ReNcell CX (cell line): ENCODE results near the genes VPS4A, CYB5B and DDX19B.

DNA sequence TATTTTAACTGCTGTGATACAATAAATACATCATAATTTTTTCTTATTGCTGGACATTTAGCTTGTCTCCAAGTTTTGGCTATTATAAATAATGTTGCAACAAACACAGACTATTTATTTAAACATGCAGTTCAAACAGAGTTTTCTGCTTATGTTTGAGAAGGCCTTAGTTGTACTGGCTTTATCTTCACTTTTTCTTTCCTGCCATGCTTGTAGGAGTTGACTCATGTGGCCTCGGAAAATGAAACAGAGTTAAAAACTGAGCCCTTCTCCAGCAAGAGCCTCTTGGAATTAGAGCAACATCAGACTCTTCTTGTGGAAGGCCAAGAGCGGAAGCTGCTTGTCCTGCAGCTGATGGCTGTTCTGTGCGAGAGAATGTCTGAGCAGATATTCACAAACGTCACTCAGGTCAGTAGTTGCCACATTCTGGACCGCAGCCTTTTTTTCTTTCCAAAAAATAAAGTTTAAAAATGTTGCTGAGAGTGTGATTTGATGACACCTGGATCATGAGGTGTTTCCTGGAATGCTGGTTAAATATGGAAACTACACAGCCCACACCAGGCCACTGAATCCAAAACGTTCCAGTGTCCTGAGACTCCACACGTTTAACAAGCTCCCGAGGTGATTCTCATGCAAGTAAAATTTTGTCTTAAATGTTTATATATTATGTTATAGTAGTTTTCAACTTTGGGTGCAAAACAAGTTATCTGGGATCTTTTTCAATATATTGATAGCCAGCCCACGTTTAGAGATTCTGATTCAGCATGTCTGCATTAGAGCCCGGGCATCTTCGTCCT lies 65.9 kb downstream of the TANGO6 start:
- PRO-cap = no peak

DNA sequence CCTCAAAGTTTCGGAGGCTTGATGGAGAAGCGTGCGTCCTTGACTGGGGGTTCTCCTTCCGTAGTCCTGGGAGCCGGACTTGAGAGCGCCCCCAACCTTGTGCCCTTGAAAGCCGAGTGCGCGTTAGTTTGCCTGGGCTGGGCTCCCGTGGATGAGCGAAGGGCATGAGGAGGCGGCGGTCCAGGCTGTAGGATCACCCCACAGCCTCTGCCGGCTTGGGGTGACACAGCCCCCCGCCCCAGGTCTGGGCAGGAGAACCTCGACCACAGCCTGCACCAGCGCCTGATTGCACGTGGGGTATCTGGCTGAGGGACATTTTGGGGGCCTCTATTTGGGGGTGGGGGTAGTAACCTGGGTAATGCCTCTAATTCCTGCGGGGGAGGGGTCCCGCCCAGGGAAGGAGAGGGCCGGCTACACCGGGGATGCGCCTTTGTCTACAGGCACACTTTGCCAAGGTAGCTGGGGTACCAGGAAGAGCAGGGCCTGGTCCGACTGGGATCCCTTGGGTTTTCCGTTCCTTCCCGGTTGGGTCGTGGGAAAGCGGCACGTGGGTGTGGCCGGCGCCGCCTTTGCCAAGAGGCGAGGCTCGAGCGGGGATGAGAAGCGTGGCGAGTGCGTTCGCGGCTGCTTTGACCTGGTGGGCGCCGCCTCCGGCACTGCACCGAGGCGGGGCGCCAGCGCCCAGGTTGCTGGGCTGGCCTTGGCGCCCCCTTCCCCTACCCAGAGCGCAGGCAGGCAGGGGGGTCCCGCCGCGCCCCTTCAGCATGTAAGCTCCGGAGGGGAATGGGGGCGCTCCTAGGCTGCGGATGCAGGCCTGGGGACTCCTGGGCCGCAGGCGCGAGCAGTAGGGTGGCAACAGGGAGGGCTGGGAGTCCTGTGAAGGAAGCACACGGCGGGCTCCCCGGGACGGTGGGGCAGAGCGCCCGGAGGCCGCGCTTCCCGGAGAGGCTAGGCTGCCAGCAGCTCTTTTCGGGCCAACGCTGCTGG lies 1.8 kb downstream of the HAS3 start:
- PRO-cap = bidirectional peak, plus-strand start at position 153 of the sequence, minus-strand start at position 114 of the sequence

DNA sequence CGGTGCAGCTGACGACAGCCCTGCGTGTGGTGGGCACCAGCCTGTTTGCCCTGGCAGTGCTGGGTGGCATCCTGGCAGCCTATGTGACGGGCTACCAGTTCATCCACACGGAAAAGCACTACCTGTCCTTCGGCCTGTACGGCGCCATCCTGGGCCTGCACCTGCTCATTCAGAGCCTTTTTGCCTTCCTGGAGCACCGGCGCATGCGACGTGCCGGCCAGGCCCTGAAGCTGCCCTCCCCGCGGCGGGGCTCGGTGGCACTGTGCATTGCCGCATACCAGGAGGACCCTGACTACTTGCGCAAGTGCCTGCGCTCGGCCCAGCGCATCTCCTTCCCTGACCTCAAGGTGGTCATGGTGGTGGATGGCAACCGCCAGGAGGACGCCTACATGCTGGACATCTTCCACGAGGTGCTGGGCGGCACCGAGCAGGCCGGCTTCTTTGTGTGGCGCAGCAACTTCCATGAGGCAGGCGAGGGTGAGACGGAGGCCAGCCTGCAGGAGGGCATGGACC lies 4.0 kb downstream of the HAS3 start:
- PRO-cap = no peak

GRCh38 chr16:69311174-69312262 lies at the start of gene VPS4A:
TSS of gene VPS4A (plus strand) at chr16:69311350.
- PRO-cap = bidirectional peak, plus-strand start at chr16:69311380, minus-strand start at chr16:69311088; unidirectional peak, plus-strand start at chr16:69311450

DNA sequence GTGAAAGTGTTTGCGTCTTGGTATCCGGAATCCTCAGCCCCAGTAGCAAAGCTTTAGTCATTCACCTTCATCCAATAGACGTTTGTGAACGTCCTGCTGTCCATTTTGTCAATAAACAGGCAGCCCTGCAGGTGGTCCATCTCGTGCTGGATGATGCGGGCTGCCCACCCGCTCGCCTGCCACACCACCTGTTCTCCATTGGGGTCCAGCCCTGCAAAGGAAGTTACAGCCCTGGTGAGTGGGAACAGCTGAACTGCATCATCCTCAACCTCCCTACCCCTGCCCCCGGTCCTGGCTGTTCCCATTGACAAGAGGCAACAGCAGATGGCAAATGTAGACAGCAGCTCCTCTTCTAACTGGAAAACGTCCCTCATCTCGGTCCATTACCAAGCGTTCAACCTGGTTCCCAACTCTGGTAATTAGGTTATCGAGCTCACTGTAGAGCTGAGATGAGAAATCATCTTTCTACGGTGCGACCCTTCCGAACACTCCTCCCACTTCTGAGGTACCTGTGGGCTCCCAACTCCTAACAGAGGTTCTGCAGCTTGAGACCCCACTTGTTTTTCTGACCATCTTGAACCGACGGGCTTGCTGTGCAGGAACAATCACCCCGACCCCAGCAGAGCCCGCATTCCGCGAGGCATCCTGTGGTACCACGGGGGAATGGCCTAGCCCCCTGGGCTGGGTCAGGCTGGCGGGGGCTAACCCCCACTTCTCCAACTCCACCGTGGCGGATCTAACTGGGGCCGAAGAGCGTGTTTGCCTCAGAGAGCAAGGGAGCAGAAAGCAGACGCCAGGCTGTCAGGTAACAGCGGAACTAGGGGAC lies 1.2 kb downstream of the PDF start:
- PRO-cap = no peak

GRCh38 chr16:69367971-69368881 lies 16.6 kb upstream of the TMED6 start:
- PRO-cap = no peak

DNA sequence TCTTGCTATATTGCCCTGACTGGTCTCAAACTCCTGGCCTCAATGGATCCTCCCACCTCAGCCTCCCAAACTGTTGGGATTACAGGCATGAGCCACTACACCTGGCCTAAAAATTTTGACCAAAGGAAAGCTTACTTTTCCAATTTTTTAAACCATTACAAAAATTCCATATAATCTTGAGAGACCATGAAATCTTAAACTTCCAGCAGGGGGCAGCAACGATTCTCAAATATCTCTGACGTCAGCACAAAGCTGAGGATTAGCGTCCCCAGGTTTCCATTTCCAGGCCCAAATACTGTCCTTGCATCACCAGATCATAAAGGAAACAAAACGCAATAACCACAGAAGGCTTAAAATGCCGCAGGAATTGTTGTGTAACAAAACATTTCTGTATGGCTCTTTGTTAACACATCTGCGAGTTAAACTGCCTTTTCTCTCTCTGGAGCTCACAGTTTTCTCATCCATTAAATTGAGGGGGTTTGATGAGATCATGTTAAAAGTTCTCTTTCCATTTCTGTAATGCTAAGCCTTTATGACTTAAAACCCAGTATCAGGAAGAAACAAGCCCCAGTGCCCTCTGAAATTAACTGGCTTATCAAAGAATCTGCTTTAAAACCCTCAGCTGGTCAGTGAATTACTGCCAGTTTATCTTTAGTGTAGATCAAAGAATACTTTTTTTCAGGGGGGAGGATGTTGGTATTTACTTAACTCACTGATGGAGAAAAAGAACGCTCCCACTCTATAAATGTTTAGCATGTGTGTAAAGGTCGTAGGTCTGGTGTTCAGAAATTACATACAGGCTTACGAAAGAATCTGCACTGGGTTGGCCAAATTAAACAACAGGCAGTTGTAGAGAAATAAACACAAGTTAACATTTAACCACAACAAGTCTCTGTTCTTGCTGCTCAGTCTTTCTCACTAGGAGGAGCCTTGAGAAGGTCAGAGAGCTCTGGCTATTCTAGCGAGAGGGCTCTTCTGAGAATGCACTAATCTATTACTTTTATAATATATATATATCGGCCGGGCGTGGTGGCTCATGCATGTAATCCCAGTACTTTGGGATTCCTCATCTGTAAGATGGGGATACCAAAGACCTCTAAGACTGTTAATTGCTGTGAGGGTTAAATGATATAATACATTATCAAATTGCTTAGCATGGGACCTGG lies 10.6 kb upstream of the TERF2 start:
- PRO-cap = no peak

DNA sequence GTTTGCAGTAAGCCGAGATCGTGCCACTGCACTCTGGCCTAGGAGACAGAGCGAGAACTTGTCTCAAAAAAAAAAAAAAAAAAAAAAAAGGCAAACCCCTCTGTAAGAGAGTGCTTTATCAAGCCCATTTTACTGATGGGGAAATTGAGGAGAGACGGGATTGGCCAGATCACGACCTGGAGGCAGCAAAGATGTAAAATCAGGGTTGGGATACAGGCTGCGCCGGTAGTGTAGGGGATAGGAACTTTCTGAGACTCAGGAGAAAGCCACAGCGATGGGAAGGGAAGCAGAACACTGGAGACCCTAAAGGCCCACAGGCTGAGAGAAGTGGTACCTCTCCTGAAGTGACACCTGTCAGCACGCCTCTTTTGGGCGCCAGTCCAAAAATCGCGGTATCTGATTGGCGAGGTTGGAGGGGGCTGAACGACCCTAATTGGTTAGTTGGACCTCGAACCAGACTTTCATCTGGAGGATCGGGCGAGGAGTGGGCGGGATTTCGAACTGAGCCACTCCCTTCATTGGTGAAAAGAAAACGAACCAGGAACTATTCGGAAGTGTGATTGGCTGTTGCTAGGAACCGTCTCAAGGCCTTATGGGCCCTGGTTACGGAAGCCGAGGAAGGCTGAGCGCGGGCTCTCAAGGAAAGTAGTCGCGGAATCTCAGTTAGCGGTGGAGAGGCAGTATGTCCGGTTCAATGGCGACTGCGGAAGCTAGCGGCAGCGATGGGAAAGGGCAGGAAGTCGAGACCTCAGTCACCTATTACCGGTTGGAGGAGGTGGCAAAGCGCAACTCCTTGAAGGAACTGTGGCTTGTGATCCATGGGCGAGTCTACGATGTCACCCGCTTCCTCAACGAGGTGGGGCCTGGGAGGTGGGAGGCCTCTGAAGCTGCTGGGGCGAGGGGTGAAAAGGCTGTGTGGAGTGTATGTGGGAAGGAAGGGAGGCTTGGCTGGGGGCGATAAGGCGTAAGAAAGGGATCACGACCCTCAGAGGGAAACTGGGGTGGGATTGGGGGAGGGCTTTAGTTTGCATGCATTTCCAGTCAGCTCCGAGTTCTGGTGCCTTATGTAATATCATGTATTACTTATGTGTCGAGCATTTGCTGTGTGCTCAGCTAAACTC lies at the start of gene CYB5B:
Gene CYB5B (plus strand): TSS at position 618 of the 1,121 bp plus-strand sequence.
- PRO-cap = bidirectional peak, plus-strand start at position 668 of the sequence, minus-strand start at position 340 of the sequence

- PRO-cap = no peak
These were observed 713 bp downstream of the CYB5B start for GRCh38 chr16:69425123-69425540.

- PRO-cap = no peak
These were observed 19.7 kb downstream of the CYB5B start for GRCh38 chr16:69443737-69444912.

DNA sequence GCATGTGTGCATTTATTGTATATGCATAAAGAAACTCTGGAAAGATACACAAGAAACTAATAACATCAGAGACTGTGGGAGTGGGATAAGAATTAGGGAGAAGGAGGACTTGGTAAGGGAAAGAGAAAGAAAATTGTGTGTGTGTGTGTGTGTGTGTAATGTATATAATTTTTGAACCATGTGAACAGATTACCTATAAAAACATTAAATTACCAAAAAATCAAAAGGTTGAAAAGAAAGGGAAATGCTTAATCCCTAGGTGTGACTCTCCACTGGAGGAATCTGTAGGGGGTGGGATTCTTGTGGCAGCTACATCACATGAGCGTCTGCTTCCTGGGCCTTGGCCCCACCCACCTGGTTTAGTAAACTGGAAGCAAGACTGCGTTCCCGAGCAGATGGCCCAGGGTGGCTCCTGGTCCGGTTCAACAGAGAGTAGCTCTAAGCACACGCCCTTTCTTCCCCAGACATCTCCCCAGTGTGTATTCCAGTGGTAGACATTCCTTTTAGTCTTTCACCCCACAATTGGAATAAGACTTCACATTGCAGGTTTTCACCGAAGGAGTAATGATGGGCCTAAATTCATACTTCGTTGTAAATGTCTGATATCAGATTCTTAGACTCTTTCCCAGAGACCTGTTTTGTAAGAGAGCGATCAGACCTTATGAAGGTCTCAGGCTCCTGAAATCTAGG lies 36.2 kb upstream of the NFAT5 start:
- PRO-cap = no peak

- PRO-cap = unidirectional peak, minus-strand start at chr16:70065631; unidirectional peak, minus-strand start at chr16:70065841; unidirectional peak, minus-strand start at chr16:70065932
These were observed 48.3 kb upstream of the PDPR start for GRCh38 chr16:70065482-70066680.

DNA sequence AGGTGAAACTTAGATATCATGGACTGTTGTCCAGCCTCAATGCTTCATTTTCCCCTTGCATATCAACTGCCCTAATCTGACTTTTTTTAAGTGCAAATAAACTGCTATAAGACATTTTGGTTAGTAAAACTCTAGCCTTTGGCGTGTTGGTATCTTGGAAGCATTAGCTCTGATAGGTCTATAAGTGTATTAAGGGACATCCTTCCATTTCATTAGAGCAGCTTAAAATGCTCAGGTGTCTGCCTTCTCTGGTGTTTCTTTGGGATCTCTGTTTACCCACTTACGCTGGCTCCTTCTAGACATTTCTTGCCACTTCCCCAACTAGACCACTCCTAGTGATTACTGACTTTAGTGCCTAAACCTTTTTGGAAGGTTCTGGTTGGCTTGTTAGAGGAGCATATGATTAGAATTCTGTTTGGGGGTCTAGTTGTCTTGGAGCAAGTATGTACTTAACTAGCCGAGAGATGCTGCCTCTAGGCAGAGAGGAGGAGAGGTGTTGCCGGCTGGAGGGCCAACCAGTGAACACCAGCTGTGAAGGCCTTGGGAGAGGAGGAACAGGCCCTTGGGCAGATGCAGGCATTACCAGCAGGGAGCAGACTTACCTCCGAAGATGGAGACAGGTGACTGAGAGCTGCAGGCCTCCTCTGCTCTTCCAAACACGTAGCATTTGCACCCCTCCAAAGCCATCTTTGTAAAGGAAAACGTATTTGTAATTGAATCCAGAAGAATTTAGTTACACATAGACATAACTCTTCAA lies 15.2 kb upstream of the CLEC18C start:
- PRO-cap = no peak

DNA sequence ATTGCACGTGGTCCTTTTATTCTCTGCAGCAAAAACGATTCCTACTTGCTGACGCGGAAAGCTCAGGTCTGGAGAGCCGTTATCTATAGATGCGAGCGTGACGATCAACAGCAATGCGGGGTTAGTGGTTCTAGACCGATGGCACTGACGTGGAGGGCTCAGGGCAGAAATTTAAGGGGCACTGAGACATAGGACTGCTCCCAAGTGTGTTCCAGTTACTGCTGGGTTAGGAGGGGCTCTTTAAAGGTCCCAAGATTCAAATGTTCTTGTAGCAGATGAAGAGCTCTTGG lies 596 bp upstream of the EXOSC6 start:
- PRO-cap = no peak

DNA sequence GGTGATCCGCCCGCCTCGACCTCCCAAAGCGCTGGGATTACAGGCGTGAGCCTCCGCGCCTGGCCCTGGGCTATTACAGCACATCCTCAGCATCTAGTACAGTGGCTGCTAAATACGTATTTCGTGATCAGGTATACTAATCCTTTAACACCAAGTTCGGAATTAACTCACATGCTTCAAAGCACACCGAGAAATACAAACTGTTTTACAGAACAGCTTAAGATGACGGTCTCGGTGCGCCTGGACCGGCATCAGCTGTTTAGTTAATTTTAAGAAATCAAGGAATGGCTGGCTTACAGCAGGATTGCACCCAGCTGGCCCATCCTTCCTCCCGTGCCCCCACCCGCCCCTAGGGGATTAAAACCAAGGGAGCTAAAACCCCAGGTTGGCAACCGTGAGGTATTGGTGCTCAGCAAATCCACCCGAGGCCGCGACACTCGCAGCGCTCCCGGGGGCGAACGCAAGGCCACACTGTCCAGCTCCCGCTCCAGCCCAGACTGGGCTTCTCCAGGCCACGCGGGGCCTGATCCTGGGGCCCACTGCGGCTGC lies 430 bp downstream of the AARS1 start:
- PRO-cap = bidirectional peak, plus-strand start at position 473 of the sequence, minus-strand start at position 493 of the sequence

GRCh38 chr16:70298906-70300064 lies at the start of gene DDX19B:
TSS of gene DDX19B (plus strand) at chr16:70299186.
- PRO-cap = bidirectional peak, plus-strand start at chr16:70299200, minus-strand start at chr16:70299300

- PRO-cap = no peak
These were observed 44.0 kb downstream of the ST3GAL2 start for GRCh38 chr16:70394768-70395435.

GRCh38 chr16:70396485-70397036 lies 42.3 kb downstream of the ST3GAL2 start:
- PRO-cap = no peak

DNA sequence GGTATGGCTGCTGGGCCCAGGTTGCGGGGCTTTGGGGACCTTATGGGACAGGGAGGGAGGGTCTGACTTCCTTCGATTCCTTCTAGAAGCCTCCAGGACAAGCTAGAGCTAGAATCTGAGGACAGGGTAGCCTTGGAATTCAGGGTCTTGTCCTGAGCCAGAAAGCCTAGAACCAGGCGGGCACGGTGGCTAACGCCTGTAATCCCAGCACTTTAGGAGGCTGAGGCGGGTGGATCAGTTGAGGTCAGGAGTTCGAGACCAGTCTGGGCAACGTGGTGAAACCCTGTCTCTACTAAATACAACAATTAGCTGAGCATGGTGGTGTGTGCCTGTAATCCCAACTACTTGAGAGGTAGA lies 13.5 kb downstream of the FCSK start:
- PRO-cap = no peak

- PRO-cap = no peak
These were observed 14.2 kb downstream of the SF3B3 start for GRCh38 chr16:70537831-70538235.